Fibroblast of the aortic adventitia (primary cell): ENCODE measurements around a stretch of chr18.

- CAGE, long polyA plus RNA, result no peak
Measured at GRCh38 chr18:53861284-53861715, 363.2 kb downstream of the MBD2 start.

DNA sequence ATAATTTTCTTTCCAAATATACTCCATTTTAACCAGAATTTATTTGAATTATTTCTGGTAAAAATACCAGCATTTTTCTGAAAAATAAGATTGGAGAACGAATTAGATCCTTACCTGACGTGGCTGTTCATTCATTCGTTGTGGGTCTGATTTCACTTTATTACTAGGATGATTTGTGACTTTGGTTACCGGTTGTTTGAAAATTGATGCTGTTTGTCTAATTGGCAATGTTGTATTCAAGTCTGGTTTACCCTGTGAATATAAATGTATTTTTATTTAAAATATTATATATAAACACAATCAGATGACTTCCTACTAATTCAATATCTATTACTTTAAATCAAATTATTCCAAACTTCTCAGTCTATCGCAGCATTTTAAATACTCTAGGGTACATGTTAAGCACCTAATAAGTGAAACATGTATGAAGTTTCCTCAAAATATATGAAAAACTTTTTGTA lies 35.7 kb downstream of the MBD2 start:
- CAGE, long polyA plus RNA, result no peak

DNA sequence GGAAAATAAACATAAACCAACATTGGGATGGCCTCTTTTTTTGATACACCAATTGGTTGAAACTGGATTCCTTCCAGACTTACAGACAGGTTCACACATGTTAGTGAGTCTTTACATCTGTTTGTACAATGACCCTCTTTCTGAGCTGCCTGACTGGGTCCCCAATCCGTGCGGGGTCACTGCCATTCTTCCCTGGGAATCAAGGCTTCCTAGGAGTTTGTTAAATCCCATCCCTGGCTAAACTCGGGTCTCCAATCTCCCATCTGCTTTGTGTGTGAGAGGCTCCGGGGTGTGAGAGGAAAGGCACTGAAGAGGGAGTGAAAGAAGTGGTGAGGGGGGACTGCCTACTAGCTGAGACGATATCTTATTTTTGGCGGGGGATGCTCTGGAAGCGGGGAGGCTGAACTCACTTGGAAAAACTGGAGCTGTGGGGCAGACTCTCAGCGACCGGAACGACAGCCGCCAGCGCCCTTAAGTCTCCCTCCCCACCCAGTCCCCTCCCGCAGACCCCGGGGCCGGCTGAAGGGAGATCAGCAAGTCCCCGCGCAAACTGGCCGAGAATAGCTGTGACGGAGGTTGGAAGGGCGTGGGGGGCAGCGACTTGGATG lies 420 bp downstream of the STARD6 start:
- CAGE, long polyA plus RNA, result no peak

GRCh38 chr18:54388723-54389322 lies 31.1 kb downstream of the C18orf54 start:
- CAGE, long polyA plus RNA, result no peak

DNA sequence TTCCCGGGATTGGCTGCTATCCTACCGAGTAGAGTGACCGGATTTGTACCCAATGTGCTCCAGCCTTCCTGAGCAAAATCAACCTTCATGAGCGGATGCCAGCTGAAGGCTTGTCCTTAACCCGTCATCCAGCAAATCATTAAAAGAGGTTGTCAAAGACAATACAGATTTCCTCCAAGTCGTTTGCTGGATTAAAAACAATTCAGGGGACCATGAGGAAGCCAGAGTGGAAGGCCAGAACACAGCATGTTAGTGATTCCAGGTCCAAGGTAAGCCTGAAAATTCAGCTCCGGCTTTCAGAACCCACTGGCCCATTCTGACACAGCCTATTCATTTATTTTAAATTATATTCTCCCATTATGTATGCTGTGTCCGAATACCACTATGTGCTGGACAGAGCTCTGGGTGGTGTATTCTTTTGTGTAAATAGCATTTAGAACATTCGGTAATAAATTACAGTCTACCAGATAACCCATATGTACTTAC lies 76.8 kb upstream of the DYNAP start:
- CAGE, long polyA plus RNA, result no peak

GRCh38 chr18:54674678-54675057 lies 83.6 kb downstream of the DYNAP start:
- CAGE, long polyA plus RNA, result no peak

DNA sequence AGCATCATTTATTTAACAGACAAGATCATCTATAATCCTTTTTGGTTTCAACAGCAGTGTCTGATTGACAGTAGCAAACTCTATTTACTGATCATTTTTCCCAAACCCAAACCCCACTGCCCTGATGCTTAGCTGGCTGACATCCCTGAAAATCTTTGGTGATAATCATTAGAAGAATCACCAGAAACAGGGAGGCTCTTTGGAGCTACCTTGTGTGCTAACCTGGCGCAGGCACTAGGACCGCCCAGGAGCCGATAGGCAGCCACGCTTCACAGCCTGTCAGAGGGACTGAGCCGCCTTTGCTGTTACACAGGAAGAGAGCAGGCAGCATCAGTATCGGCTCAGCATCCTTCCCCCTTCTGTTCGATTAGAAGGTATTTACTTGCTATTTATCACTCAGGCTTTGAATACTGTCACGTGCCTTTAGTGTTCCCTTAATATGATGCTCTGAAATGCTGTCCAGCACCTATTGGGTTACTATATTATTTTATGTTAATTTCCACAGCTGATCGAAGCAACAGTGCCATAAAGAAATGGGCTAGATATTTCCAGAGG lies 110.6 kb upstream of the RAB27B start:
- CAGE, long polyA plus RNA, result no peak

DNA sequence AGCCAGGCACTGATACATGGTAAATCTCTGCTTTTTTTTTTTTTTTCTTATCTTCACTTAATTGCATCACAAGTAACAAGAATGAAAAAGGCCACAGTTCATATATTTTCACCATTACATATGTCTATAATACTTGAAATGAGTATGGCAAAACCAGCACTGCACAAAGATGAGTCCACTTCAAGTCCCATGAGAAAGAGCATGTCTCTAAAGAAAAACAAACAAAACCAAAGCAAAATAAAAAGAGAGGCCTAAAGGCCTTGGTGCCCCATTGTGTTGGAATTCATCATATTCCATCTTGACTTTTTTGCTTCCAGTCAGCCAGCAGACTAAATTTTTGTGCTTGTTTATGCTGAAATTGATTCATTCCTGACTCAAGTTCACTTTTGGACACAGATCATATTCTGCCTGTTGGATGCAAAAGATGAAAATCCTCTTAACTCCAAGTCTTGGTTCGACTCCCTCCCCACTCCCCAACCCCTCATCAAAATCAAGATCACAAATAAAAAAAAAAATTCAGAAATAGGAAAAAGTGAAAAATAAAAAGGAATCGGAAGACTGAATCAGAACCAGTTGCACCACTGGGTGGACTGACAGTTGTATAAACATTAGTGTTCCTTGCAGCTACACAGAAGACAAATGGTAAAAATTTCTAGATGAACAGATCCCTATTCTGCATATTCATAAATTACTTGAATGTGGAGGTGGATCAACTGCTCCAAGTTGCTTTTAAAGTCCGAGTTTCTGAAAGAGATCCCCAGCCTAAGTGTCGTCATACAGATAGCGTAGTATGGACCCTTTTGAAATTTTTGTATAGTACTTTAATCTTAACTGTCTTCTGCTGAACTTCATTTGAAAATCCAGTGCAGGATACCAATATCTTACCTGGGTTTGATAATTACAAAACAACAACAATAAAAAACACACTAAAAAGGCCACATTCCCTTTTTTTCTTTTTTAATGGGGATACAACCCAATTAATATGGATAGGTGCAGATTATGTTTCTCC lies 265.2 kb upstream of the CCDC68 start:
- CAGE, long polyA plus RNA, result no peak

GRCh38 chr18:55243650-55244472 lies 284.6 kb upstream of the CCDC68 start:
- CAGE, long polyA plus RNA, result no peak

- CAGE, long polyA plus RNA, result no peak
Measured at GRCh38 chr18:55275316-55275934, 312.6 kb downstream of the TCF4 start.

- CAGE, long polyA plus RNA, result no peak
Measured at GRCh38 chr18:55579542-55579775, 8.5 kb downstream of the TCF4 start.

DNA sequence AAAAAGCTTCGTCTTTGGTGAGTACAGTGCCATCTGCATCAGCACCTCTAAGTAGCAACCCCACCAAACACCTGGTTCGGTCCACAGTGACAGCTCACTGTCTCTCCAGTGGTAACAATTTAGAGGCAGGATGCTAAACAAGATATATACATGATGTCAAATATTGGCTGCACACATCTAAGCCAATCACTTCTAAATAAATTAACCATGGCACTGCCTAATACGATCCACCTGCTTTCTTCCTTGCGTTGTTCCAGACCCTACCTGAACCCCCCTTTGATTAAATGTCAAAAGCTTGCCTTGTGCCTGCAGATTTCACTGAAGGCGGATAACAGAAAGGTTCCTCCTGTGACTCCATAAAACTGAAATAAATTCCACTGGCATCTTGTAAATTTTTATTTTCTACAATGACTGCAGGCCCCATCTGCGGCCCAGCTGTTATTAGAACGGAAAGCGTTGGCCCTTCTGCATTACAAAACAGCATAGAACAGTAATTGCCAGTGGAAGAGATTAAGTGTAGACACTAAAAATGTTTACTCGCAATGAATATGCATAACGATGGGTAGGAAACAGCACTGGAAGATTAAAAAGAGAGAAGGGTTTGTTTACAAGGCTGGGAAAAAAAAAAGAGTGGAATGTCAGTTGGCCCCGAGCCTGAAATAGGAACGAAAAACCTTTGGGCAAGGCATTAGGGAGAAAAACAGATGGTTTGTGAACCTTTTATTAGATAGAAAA lies 275.7 kb upstream of the TCF4 start:
- CAGE, long polyA plus RNA, result no peak

DNA sequence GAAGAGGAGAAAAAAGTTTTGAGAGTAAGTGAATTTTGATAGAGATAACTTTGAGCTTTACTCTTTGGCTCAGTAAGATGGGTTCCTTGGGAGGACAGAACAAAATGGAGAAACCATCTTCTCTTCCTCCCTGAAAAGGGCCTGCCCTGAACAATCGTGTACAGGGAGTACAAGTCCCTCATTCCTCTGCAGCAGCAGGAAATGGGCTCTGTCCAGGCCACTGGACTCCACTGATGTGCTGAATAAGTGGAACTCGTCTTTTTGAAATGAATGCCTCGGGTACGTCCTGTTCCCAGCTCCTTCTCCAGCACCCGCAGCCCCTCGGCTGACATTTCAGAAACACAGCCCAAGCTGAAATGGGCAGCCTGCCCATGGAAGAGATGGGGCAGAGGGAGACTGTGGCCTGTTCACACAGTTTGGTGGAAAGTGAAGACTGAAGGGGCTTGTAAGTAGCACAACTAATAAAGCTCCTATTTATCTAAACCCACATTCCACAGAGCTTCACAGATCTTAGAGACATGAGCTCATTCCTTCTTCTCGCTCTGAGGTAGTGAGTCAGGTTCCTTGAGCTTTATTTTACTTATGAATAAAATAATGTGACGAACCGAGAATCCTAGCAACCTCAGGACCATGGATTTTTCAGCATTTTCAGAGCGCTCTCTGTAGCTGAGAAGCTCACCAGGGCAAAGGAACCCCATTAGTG lies 498.6 kb downstream of the TXNL1 start:
- CAGE, long polyA plus RNA, result no peak

DNA sequence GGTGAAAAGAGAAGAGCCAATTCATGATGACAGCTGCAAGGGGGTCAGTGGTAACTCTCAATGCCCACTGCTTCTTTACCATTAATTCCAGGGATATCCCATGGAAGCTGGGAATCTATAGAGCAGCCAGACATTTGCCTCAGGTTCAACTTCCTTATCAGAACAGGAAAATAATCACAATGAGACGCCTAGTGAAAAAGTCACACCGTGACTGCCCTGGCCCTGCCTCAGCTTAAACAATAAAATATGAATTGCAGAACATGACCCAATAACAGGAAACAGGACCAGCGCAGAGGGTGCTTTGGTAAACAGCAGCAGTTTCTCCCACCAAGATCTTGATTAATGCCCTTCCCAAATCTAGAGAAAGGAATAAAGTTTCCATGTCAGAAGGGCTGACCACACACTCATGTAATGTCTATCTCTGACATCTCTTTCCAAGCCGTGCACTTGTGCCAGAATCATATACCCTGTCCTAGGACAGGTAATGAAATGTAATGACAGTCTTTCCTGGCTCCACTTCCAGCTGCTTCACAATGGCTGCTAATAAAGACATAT lies 438.5 kb downstream of the TXNL1 start:
- CAGE, long polyA plus RNA, result no peak

GRCh38 chr18:56369179-56369510 lies 269.2 kb downstream of the TXNL1 start:
- CAGE, long polyA plus RNA, result no peak

DNA sequence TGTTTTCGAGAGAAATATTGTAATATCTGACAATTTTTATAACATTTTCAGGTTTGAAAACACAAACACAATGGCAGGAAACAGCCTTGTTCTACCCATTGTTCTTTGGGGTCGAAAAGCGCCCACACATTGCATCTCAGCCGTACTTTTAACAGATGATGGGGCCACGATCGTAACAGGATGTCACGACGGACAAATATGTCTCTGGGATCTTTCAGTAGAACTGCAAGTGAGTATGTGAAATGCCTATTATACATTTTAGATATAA lies 21.2 kb downstream of the WDR7 start:
- CAGE, long polyA plus RNA, result no peak

DNA sequence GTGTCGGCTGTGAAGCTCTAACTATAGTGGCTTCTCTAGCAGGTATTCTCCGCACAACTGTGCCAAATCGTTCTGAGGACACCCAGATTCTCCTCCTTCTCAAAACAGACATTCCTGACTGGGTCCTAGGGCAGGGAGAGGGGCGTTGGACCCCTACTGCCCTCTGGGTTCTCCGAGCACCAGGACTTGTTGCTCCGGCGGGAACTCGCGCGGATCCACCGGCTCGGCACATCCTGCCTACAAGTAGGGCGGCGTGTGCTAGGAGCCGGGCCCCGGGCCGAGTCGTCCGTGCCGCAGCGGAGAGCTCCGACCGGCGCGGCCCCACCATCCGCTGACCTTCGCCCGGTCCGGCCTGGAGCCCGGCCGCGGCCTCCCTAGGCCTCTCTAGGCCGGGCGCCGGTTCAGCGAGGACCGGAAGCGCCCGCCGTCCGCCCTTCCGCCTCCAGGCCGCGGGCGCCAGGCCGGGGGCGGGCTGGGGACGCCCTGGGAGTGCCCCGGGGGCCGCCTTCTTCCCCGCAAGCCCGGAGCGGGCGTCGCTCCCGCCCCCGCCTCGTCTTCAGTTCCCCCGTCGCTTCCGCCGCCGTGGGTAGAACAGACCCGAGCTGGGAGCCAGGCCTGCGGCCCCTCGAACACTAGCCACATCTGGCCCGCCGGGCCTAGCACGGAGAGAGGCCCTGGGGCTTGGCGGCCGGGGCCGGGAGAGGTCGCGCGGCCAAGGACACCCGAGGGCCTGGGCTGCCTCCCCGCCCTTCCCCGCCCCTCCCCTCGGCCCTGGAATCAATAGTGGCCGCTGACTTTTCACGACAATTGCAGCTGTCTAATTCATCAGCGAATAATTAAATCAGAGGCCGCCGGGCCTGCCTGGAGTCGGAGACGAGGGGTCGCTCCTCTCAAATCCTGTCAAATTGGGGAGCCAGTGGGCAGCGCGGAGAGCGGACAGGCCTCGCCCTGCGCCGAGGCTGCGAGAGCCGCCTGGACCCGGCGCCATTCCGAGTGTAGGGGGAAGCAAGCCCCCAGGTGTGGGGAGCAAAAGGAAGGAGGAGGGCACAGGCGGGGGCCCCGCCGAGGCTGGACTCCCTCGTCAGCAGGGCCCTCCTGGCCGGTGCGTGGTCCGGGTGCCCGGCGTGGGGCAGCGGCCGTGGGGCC lies 7.4 kb upstream of the ONECUT2 start:
- CAGE, long polyA plus RNA, result no peak

- CAGE, long polyA plus RNA, result no peak
Measured at GRCh38 chr18:57773865-57774465, 29.1 kb downstream of the ATP8B1 start.

DNA sequence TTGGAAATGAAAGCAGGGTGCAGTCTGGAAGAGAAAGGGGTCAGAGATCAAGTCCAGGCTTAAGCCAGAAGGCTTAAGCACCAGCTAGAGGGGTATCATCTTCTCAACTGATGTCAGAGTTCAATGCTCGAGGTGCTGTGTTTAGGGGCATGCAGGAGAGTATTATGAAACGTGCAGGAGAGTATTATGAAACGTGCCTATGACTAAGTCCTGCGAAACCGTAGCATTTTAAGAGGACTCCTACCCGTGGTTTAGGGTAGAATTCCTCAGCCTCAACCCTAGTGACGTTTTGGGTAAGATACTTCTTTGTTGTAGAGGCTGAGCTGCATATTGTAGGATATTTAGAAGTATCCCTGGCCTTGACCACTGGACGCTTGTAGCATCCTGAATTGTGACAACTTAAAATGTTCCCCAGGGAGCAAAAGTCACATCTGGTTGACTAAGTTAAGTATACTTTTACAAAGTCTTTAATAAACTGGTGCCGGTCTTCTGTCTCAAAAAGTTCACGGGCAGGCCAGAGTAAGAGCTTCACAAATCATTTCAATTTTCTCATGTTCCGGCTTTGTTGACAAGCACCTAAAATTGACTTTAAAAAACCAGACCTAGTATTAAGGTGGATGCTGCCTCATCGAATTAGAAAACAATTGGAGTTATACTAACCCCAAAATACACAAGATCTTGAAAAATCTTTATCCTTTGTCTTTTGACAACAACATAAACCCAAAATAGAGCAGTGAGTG lies 18.4 kb downstream of the ATP8B1 start:
- CAGE, long polyA plus RNA, result no peak

DNA sequence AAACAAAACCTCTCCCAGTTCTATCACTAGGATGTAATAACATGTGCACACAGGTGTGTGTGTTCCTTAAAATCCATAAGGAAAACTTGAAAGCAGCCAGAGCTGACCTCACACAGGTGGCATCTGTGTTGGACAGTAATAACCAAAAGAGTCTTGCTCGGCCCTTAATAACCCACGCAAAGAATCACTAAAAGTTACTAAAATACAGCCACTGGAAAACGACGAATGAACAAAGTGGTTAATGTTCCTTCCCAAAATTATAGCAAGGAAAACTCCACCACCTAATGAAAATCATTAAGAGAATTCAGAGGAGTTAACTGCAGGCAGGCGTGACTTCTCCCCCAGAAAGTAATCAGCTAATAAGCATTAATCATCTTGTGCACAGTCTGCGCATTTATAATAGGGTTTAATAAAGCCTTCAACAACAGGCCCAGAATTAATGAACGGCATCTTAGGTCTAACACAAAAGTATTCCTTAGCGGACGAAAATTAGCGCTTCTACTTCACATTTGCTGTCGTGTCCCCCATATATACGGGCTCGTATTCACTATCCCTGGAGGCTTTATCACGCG lies 2.0 kb downstream of the ATP8B1 start:
- CAGE, long polyA plus RNA, result no peak